ENCODE measurements around a stretch of chr9.

DNA sequence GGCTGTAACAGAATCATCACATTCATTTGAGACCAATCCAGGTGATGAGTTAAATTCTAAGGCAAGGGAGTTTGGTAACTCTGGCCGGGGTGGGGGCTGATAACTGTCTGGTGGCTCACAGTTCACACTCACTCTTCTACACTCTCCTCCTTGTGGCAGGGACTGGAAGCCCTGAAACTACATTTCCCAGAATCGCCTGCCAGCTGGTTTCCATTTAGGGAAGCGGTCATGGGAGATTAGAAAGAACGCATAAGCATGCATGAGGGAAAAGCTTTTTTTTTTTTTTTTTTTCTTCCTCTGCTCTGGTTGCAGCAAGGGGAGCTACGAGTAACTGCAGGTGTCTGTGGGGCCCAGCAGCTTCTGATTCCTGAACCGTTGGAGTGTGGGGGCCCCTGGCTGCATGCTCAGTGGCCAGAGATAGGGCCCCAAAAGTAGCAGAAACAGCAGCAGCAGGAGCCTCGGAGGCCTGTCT lies 154.8 kb upstream of the TBC1D2 start:
- PRO-cap, 3 experiments: no peak in any of the 3 experiments
- RAMPAGE, long total RNA: no peak
- RRBS, 2 experiments: no CpG with 5 or more reads among the region's 7 CpGs

DNA sequence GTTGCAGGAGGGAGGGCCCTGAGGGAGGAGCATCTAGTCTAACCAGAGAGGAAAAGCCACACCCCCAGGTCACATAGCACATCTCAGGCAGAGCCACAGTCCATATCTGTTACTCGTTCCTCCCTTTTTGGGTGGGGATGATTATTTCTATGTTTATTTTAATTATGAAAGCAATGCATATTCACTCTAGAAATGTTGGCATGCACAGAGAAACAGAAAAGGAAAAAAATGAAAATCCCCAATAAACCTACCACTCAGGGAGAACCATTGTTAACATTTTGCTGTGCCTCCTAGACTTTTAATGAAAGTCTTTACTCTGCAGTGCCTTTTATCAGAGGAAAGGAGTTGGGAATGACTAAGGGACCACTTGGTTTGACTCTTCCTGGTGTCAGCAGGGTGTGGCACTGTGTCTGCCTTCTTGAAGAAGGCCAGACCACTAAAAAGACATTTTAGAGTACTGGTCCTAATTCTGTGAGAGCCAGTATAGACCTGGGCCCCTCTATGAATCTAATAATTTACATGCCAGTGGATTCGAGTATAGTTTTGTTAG lies 2.9 kb downstream of the GALNT12 start:
- PRO-cap, 3 experiments: peak in 1 of 3 experiments; most common minus-strand start position 303 of the sequence (in 1)
- RAMPAGE, long total RNA: no peak
- RRBS, 2 experiments: no CpG with 5 or more reads among the region's 2 CpGs

GRCh38 chr9:98972642-98973303 lies 29.1 kb downstream of the COL15A1 start:
- PRO-cap, 3 experiments: no peak in any of the 3 experiments
- RAMPAGE, long total RNA: no peak
- RRBS, 2 experiments: no CpG with 5 or more reads among the region's 7 CpGs

- PRO-cap, 3 experiments: no peak in any of the 3 experiments
- RAMPAGE, long total RNA: no peak
- RRBS, 2 experiments: 78 to 81% methylated on average over 2 of the region's 9 CpGs
These were observed 45.5 kb upstream of the TGFBR1 start for GRCh38 chr9:99059124-99060111.

GRCh38 chr9:99071169-99071916 lies 33.6 kb upstream of the TGFBR1 start:
- PRO-cap, 3 experiments: no peak in any of the 3 experiments
- RAMPAGE, long total RNA: no peak
- RRBS, 2 experiments: no CpG with 5 or more reads among the region's 9 CpGs

- PRO-cap, 3 experiments: no peak in any of the 3 experiments
- RAMPAGE, long total RNA: no peak
- RRBS, 2 experiments: no CpG with 5 or more reads among the region's 6 CpGs
These were observed 12.0 kb upstream of the TGFBR1 start for GRCh38 chr9:99092832-99093442.

GRCh38 chr9:99132410-99132838 lies 27.5 kb downstream of the TGFBR1 start:
- PRO-cap, 3 experiments: no peak in any of the 3 experiments
- RAMPAGE, long total RNA: no peak
- RRBS, 2 experiments: no CpG with 5 or more reads among the region's 9 CpGs

DNA sequence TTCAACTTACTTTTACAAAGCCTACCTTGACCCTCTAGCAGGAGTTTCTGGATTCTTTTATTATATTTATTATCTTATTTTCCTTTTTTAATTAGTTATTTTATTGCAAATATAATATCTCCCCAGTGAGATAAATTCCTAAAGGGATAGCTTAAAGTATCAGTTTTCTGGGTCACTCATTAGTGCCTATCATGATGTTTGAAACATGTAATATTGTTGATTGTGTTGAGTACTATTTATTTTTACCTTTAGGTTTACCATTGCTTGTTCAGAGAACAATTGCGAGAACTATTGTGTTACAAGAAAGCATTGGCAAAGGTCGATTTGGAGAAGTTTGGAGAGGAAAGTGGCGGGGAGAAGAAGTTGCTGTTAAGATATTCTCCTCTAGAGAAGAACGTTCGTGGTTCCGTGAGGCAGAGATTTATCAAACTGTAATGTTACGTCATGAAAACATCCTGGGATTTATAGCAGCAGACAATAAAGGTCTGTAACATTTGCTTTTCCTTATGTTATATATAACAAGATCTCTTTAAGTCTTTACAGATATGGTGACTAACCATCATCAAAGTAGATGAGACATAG lies 32.8 kb downstream of the TGFBR1 start:
- PRO-cap, 3 experiments: no peak in any of the 3 experiments
- RAMPAGE, long total RNA: no peak
- RRBS, 2 experiments: no CpG with 5 or more reads among the region's 7 CpGs

DNA sequence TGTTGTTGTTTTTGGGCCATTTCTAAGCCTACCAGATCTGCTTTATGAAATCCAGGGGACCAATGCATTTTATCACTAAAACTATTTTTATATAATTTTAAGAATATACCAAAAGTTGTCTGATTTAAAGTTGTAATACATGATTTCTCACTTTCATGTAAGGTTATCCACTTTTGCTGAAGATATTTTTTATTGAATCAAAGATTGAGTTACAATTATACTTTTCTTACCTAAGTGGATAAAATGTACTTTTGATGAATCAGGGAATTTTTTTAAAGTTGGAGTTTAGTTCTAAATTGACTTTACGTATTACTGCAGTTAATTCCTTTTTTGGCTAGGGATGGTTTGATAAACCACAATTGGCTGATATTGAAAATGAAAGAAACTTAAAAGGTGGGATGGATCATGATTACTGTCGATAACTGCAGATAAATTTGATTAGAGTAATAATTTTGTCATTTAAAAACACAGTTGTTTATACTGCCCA lies 46.5 kb downstream of the TGFBR1 start:
- PRO-cap, 3 experiments: no peak in any of the 3 experiments
- RAMPAGE, long total RNA: no peak
- RRBS, 2 experiments: no CpG with 5 or more reads among the region's 2 CpGs

GRCh38 chr9:99210541-99211155 lies 11.1 kb downstream of the ALG2 start:
- PRO-cap, 3 experiments: no peak in any of the 3 experiments
- RAMPAGE, long total RNA: no peak
- RRBS, 2 experiments: no CpG with 5 or more reads among the region's 1 CpG

DNA sequence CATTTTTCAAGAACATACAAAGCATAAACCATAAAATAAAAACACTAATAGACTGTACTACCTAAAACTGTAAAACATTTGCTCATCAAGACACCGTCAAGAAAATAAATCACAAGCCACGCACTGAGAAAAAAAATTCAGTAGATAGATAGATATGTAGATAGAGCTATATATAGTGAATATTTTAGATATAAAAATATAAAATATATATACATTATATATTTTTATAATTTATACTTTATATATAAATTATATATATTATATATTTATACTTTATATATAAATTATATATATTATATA lies 100.4 kb upstream of the NR4A3 start:
- PRO-cap, 3 experiments: no peak in any of the 3 experiments
- RAMPAGE, long total RNA: no peak
- RRBS, 2 experiments: no CpG with 5 or more reads among the region's 2 CpGs

GRCh38 chr9:100142308-100143132 lies 43.5 kb downstream of the INVS start:
- PRO-cap, 3 experiments: no peak in any of the 3 experiments
- RAMPAGE, long total RNA: no peak
- RRBS, 2 experiments: no CpG with 5 or more reads among the region's 12 CpGs

DNA sequence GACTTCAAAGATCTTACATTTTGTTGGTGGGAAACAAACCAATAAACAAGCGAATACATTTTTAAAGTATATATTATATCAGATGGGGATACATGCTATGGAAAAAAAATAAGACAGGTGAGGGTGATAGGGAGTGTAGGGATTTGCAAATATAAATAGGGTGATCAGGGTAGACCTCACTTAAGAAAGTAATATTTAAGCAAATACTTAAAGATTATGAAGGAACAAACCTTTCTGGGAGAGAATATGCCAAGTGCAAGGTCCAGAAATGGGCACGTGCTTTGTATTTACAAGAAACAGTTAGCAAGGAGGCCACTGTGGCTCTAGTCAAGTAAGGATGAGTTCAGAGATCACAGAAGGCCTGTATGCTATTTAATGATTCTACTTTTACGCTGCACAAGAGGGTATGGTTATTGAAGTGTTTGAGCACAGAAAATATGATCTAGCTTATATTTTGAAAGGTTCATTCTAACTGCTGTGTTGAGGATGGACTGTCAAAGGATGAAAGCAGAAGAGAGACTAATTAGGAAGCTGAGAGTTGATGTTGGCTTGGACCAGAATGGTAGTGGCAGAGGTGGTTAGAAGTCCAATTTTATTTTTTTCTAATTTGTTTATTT lies 64.6 kb downstream of the INVS start:
- PRO-cap, 3 experiments: no peak in any of the 3 experiments
- RAMPAGE, long total RNA: no peak
- RRBS, 2 experiments: no CpG with 5 or more reads among the region's 3 CpGs

- PRO-cap, 3 experiments: no peak in any of the 3 experiments
- RAMPAGE, long total RNA: no peak
These were observed 98.4 kb downstream of the INVS start for GRCh38 chr9:100197356-100197950.

GRCh38 chr9:100425623-100426234 lies 1.2 kb upstream of the MSANTD3 start:
- PRO-cap, 3 experiments: no peak in any of the 3 experiments
- RAMPAGE, long total RNA: no peak
- RRBS, 2 experiments: no CpG with 5 or more reads among the region's 3 CpGs

DNA sequence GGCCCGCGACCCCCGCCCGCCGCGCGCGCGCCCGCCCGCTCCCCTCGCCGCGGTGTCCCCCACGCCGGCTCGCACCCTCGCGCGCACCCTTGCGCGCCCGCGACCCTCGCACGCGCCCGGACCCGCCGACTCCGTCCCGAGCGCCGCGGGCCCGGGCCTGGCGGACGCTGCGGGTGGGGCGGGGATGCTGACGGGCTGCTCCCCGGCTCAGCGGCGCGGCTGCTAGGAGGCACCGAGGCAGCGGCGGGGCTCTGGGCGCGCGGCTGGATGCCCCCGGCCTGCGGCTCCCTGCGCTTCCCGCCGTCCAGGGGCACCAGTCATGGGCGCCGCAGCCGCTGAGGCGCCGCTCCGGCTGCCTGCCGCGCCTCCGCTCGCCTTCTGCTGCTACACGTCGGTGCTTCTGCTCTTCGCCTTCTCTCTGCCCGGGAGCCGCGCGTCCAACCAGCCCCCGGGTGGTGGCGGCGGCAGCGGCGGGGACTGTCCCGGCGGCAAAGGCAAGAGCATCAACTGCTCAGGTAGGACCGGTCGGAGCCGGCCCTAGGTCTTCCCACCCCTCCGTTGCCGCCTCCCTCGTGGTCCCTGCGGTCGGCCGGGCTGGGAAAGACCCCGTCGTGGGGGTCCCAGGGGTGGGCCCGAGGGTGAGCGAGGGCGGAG lies 404 bp downstream of the TMEFF1 start:
- PRO-cap, 3 experiments: no peak in any of the 3 experiments
- RAMPAGE, long total RNA: no peak
- RRBS, 2 experiments: 1 to 2% methylated on average over 79 of the region's 94 CpGs

DNA sequence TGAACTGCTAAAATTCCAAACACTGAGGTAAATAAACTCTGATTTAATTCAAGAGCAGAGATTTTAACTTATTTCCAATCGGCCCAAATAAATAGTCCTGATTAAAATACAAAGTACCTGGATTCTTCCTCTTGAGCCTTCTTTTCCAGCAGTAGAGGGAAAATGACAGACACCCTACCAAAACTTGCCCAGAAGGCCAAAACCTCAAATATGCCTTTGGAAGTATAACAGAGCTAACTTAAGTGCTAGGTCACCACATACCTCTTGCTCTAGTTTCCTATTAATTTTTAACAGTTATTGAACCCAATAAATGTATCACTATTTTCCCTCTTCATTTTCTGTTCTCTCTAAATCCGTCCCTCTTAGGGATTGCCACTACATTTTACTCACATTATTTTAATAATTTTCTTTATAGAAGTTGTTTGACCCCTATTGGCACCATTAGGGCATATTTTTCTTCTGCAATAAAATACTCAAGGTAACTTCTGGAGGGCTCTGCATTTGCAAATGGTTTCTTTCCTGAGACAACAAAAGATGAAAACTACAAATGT lies 1.4 kb downstream of the BAAT start:
- PRO-cap, 3 experiments: no peak in any of the 3 experiments
- RAMPAGE, long total RNA: no peak
- RRBS, 2 experiments: no CpG with 5 or more reads among the region's 2 CpGs

DNA sequence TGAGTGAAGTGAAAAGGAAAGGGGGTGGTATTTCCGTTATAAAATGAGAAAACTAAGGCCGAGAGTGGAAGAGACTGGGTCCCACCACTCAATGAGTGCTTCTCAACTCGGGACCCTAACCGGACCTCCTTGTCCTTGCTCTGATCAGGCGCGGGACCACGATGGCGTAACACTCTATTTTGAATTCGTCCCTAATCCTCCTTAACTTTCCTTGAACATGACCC lies 251 bp downstream of the MRPL50 start:
- PRO-cap, 3 experiments: peak in 1 of 3 experiments; most common minus-strand start position 104 of the sequence (in 1)
- RAMPAGE, long total RNA: no peak
- RRBS, 2 experiments: no CpG with 5 or more reads among the region's 9 CpGs

GRCh38 chr9:101404876-101405516 lies 6.3 kb downstream of the ZNF189 start:
- PRO-cap, 3 experiments: no peak in any of the 3 experiments
- RAMPAGE, long total RNA: no peak
- RRBS, 2 experiments: no CpG with 5 or more reads among the region's 3 CpGs

DNA sequence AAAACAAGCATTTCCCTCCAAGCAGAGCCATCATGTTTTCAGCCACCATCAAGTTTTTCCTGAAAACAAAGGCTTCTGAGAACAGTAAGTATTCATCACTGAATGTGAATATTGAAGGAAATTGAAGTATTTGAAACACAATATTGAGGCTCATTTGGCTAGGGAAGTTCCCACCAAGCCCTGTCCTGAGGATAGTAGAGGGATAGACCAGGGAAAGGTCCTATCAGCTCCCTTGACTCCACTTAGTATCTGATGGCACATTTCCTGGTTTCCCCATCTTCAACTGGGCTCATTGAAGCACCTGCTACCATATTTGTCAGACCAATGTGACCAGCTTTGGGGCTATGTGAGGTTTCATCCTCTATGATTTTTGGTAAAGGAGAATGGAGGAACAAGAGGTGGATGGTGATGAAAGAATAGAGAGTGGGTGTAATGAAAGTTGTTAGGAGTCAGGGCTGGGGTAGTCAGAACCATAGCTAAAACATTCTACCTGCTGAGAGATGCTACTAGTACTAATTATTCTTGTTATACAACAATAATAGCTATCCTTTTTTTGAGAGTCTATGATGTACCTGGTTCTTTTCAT lies 1.7 kb upstream of the ALDOB start:
- PRO-cap, 3 experiments: no peak in any of the 3 experiments
- RAMPAGE, long total RNA: no peak